ENCODE data around the gene CEACAM6.

DNA sequence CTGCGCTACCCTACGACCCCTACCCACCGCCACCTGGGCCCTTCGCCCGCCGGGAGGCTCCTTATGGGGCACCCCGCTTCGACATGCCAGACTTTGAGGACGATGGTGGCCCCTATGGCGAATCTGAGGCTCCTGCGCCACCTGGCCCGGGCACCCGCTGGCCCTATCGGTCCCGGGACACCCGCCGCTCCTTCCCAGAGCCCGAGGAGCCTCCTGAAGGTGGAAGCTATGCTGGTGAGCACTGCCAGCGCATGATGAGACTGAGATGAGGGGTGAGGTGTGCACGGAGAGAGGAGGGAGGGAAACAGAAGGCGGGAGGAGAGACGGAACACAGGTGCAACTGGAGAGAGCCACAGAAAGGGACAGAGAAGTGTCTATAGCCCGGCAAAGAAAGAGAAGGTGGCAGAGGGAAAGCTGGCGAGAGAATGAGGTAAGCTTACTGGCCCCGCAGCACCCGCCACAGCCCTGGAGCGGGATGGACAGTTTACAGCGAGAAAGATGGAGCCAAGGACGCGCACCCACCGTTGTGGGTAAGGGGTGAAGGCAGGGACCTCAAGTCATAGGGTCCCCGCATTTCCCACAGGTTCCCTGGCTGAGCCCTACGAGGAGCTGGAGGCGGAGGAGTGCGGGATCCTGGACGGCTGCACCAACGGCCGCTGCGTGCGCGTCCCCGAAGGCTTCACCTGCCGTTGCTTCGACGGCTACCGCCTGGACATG lies 26.1 kb downstream of the LTBP4 start:
- RRBS = 96% methylated on average over 3 of the region's 46 CpGs

DNA sequence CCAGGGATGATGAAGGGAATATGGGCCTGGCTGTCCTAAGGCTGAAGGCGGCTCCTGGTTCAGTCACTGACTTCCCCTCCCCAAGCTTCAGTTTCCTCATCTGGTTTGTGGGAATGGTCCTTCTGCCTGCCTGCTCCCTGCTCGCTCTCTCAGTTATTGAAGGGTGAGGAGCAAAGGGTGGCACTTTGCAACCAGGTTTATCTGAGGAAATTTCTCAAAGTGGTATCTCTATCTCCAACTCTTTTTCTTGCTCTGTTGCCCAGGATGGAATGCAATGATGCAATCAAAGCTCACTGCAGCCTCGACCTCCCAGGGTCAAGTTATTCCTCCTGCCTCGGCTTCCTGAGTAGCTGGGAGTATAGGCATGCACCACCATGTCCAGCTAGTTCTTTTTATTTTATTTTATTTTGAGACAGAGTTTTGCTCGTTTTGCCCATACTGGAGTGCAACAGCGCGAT lies 5.0 kb downstream of the ACTMAP start:
- RRBS = no CpG with 5 or more reads among the region's 7 CpGs

DNA sequence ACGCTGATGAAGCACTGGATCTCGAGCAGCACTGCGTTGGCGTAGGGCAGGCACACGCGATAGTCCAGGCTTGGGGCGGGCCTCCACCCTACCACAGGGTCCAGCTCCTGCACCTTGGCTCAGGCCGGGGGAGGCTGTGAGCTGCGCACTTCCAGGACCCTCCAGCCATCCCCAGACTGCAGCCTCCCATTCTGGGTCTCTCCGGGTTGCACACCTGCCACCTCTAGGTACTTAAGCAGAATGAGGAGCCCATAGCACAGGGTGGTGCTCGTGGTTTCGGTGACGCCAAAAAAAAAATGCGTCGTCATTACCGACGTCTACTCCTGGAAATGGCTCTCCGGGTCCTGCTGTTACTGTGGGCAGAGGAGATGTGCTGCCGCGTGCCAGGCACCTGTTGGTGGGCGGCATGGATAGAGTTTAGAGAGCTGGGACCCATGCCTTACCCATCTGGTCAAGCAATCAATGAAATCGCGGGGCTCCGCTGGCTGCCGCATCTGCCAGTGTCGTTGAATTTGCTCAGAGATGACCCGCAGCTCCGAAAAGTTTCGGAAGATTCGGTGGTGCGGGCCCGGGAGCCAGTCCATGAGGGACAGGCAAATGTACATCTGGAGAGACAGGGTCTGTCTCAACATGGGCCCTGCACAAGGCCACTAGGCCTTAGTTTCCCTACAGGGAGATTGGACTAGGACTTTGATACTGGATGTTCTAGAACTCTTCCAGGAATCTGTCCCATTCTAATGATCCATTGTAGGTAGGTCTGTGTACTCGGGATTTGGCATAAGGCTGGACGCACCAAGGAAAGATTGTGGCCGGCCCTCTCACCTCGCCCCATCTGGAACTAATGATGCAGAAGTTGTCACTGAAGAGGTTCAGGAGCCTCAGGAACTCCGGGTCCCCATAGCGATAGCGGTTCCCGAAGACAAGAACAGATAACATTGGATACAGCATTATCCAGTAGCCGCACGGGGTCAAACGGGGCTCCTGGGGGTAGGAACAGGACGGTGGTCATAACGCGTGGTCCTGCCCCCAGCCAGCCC lies 10.8 kb downstream of the EGLN2 start:
- RRBS = 100% methylated on average over 3 of the region's 46 CpGs

DNA sequence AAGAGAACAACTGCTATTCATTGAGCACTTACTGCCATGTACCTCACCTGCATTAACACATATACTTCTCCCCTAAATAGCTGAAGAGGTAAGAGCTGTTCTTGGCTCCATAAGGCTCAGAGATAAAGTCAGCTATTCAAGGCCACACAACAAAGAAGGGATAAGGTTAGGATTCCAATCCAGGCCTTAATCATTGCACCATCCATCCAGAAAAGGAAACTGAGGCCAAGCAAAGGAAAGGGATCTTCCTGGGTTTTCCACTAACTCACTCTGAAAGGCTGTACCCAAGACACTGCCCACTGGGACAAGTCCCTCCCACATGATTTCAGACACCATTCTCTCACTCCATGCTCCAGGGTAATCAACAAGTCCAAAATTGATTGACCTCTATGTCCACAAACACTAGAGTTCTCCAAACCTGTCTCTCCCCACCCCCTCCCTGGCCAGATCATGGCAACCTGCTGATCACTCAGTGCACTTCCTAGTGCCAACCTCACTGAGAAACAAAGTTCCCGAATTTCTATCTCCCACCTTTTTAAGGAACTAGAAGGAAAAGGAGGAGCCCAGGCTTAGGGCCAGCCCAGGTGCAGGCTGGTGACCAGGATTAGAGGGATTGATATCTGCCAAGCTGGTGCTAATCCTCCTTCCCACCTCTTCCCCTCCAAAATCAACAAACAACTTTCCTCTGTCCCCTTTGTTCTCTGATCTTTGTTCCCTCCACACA lies 2.5 kb upstream of the CYP2A13 start:
- RRBS = no CpG with 5 or more reads among the region's 1 CpG

GRCh38 chr19:41128070-41128238 lies 13.7 kb downstream of the CYP2F1 start:
- RRBS = no CpG with 5 or more reads among the region's 13 CpGs

GRCh38 chr19:41264650-41265624 lies 765 bp downstream of the HNRNPUL1 start:
- RRBS = 2% methylated on average over 15 of the region's 69 CpGs

DNA sequence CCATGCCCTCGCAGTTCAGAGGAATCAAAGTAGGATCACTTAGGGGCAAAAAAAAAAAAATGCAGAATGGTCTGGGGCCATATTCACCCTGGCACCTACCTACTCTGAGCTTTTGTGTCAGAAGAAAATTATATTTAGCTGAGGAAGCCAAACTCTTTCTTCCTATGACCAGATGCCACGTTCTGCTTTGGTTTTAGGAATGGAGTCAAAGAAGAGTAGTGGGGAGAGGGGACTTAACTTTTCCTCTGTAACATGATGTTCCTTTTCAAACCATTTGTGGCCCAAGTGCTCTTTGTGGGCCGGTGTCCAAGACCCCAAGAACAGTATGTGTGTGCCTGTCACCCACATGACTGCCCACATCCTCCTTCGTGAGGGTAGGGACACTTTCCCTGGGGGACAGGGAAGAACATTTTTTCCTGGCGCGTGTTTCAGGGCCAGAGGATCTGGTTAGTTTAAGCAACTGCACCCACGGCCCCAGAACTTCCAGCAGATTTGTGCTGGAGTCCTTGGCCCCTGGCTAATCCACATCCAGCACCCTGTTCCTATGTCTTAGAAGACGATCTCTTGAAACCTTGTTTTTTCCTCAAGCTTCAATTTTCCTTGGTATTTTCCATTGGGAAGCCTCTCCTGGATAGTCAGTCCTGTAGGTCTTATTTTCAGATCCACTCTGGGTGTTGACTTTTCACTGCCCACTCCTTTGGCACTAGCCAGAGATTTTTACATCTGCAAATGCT lies 10.9 kb upstream of the CCDC97 start:
- RRBS = no CpG with 5 or more reads among the region's 8 CpGs

DNA sequence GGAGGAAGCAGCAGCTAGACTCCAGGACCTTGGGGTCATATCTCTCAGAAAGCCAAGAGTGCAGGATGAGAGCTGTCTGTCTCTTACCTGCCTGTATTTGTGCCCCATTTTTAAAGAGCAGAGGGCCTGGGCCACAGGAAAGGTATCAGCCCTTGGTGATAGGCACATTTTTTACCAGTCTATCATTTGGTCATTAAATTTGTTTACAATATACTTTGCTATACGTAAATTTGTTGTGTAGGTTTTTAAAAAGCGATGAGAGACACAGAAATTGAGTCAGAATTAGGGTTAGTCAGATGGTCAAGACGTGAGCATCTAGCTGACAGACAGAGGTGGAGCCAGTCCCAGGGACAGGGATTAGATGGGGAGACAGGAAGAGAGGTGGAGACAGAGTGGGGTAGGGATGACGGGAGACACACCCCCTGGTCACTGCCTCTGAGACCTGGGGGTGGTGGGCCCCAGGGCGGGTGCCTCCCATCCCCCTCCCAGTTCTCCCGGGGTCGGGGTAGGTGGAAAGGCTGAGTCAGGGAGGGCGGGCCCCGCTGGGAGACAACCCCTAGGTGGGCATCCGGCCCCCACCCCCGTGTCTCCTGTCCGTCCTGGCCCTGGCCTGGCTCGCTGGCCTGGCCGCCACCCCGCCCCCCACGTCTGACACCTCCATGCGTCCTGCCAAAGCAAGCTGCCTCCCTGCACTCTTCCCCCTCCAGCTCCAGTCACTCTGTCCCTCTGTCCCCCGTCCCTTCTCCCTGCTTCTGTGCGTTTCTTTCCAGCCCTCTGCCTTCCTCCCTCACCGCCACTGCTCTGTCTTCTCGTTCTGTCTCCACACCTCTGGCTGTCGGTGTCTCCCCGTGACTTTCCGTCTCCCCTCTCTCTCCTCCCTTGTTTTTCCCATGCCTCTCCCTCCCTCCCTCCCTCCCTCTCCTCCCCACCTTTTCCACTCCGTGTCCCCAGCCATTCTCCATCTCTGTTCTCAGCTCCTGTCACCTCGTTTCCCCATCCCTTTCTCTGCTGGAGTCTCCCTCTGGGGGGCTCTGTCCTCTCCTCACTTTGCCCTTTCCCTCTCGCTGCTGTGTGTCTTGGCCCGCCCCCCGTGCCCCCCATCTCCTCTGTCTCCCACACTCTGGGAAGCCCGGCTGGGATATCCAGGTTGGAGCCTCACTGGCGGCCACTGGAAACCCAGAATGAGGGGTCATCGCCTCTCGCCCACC lies 15.1 kb downstream of the CCDC97 start:
- RRBS = 62% methylated on average over 4 of the region's 33 CpGs

- RRBS = no CpG with 5 or more reads among the region's 2 CpGs
These were observed 4.6 kb downstream of the TGFB1 start for GRCh38 chr19:41349159-41349473.

DNA sequence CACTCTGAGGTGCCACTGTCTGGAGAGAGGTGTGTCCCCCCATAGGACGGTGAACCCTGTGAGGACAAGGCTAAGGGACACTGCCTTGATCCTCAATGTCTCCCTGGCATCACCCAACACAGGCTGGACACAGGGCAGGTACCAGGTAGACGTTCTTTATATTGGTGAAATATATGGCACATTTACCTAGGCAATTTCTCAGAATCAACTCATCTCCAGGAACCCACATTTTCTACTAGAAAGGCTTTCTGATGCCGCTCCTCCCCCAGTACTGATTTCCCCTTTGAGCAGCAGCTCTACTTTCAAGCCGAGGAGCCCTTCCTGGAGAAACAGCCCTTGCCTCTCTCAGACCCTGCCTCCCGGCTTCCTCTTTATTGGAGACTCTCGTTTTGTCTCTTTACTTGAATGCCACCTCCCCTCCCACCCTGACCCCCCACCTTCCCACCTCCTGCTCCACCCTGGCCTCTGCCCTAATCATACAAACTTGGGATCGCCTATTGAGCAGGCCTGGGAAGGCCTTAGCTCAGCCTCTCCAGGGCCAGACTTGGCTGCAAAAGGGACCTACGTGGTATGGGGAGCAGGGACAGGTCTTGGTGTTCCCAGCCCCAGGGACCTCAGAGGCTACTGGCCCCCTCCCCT lies 3.6 kb upstream of the TGFB1 start:
- RRBS = no CpG with 5 or more reads among the region's 8 CpGs

- RRBS = no CpG with 5 or more reads among the region's 13 CpGs
These were observed 9.7 kb downstream of the BCKDHA start for GRCh38 chr19:41407086-41407988.

DNA sequence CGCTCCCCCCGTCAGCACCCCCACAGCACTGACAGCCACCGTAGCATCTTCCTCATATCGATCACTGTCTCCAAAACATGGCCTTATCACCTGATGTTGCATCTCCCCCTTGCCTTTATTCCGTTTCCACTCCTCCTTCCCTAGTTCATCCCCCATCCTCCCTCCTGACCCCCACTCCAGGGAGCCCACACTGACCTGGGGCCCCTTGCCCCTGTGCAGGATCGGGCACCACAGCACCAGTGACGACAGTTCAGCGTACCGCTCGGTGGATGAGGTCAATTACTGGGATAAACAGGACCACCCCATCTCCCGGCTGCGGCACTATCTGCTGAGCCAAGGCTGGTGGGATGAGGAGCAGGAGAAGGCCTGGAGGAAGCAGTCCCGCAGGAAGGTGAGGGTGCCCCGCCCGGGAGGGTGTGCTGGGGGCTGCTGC lies 4.4 kb downstream of the B3GNT8 start:
- RRBS = 100% methylated on average over 5 of the region's 15 CpGs

DNA sequence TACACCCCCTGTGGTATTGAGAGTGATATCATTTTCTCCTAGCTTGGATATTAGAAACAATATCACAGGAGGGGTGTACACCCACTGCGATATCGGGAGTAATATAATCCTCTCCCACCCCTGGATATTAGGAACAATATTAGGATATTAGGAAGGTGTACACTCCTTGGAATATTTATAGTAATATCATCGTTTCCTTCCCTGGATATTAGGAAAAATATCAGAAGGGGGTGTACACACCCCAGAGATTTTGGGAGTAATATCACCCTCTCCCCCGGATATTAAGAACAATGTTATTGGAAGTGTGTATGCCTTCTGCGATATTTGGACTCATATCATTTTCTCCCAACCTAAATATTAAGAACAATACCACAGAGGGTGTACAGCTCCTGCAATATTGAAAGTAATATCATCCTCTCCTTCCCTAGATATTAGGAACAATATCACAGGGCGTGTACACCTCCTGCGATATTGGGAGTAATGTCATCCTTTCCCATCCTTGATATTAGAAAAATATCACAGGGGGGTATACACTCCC lies 24.6 kb downstream of the ERICH4 start:
- RRBS = no CpG with 5 or more reads among the region's 7 CpGs

- RRBS = no CpG with 5 or more reads among the region's 14 CpGs
These were observed 36.8 kb downstream of the ERICH4 start for GRCh38 chr19:41479614-41480202.

- RRBS = no CpG with 5 or more reads among the region's 7 CpGs
These were observed 12.1 kb upstream of the CEACAM21 start for GRCh38 chr19:41563819-41564230.

DNA sequence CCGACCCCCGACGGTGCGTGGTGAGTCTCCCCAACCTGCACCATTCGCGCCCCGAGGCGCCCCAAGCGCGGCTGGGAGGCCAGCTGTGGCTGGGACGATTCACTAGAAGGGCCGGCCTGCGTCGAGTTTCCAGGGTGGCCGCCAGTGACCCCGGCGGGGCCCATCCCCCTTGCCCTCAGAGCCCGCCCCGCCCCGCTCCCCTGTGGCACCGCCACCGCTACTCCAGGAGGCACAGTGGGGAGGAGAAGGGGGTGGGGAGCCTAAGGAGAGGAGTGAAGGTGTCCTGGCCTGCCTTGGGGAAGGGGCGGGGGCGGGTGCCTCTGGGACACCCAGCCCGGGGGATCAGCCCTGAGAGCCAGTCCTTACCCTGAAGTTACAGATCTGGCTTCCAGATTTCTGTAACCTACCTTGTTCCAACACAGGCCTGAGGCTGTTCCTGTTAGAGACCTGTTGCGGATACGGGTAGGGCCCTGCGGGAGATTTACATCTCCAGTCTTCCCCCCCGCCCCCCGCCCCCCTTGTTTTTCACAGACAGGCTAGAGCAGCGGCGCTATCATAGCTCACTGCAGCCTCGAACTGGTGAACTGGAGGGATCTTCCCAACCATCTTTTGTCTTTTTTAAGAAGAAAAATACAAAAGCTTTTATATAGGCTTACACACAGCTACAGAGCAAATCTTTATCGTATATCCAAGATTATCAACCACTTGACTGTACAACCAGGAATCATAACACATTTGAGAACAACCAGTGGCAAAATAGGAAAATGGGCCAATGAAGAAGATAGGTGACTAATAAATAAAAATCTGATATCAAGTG lies 10.7 kb upstream of the CEACAM21 start:
- RRBS = no CpG with 5 or more reads among the region's 34 CpGs

GRCh38 chr19:41663255-41663701 lies 24.8 kb downstream of the CEACAM7 start:
- RRBS = no CpG with 5 or more reads among the region's 3 CpGs

DNA sequence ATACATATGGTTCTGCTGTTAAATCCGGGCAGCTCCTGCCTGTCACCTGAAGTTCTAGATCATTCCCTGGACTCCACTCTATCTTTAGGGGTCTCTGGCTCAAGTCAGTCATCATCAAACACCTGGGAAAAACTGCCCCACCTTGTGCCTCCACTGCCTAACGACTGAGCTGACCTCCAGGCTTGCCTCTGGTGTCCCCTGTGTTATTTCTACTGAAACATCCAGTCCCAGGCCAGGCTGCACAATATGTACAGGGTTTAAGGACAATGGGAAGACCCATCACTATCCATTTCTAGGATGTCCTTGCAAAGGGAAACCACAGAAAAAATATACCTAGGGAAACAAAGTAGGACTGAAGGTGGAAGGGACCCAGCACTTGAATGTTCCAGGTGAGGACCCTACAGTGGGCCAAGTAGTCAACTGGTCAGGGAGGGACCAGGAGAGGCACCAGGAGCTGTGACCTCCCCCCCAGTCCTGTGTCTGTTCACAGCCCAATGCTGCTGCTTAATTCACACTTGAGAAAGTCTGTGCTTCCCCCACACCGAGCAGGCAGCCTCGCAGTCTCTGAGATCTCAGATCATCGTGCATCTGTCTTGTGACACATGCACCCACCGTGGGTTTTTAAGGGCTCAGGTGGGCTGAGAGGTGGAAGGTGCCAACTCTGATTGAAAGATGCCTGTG lies 6.0 kb downstream of the CEACAM5 start:
- RRBS = no CpG with 5 or more reads among the region's 6 CpGs

- RRBS = no CpG with 5 or more reads among the region's 9 CpGs
These were observed 6.8 kb upstream of the CEACAM6 start for GRCh38 chr19:41748405-41749062.

GRCh38 chr19:41755143-41755955 lies at the start of gene CEACAM6:
CEACAM6 (plus strand) TSS chr19:41755530.
- RRBS = no CpG with 5 or more reads among the region's 7 CpGs

All from NB4 (cell line).